HCT116 (cell line): ENCODE results near the genes STK32B, ENSG00000170846 and GRPEL1.

DNA sequence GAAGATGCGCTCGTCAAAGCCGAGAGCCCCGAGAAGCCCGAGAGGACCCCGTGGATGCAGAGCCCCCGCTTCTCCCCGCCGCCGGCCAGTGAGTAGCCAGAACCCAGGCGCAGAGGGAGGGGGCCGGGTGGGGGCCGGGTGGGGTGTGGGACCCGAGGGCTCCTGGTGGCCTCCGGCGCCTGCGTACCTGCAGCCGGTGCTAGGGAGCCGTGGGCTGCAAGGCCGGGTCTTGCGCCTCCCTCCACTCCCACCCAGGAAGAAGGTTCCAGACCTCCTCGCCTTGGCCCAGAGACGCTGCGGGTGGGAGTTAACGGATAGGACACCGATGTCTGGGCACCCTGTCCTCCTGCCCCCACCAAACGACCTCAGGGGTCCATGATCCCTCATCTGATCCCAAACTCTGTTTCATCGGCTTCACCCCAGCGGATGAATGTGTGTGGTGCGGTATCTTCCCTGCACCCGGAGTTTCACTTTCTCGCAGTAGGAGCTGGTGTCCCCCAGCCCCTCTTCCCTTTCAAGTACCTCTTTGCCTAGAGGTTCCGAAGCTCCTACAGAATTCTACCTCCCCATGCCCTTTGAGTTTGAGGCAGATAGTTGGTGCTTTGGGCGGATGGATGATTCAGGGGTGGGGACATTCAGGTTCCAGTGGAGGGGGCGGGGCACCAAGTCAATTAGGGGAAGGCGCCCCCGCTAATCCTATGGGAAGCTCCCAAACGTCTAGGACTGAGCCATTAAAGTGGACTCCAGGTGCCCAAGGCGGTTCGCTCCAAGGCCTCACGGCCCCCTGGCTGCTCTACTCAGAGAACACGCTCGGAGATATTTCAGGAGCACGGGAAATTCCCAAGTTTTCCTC, 1.0 kb downstream of the MSX1 start:
- RRBS: 11% methylated on average over 5 of the region's 44 CpGs

- RRBS: no CpG with 5 or more reads among the region's 5 CpGs
Observed at GRCh38 chr4:4982005-4982334, 37.3 kb downstream of the CYTL1 start.

DNA sequence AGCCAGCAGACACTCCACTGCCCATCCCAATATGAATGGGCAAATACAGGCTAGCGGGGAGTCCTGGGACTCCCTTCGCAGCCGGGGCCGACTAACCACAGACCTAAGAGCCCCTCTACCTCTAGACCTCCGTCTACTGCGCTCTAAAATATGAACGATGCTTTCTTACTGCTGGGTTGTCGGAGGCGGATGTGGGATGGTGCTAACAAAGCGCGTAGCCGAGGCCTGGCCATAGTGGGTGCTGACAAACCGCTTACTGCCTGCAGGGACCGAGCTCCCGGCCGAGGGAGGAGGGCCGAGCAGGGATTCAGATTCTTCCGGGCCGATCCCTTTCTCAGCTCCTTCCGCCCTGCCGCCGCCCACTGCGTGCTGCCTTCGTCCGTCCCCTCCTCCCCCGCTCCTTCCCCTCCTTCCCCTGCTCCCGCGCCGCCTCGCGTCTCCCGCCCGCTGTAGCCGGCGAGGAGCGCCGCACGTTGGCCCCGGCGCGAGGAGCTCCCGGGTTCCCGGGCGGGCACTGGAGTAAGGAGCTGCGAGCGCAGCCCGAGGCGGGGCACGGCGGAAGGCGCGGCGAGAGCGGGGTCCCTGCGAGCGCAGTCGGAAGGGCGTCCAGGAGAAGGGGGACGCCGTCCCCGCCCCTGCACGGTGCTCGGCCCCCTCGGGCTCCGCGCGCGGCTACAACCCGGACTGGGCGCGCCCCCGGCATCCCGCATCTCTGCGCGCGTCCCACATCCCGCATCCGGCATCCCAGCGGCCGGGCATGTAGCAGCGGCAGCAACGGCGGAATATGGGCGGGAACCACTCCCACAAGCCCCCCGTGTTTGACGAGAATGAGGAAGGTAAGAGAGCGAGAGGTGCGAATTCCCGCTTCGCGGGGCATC, at the start of gene STK32B:
Gene STK32B (plus strand): TSS at position 401 of the 878 bp plus-strand sequence.
- RRBS: 93% methylated on average over 9 of the region's 91 CpGs

GRCh38 chr4:5051958-5052435, 717 bp downstream of the STK32B start:
- RRBS: no CpG with 5 or more reads among the region's 33 CpGs

DNA sequence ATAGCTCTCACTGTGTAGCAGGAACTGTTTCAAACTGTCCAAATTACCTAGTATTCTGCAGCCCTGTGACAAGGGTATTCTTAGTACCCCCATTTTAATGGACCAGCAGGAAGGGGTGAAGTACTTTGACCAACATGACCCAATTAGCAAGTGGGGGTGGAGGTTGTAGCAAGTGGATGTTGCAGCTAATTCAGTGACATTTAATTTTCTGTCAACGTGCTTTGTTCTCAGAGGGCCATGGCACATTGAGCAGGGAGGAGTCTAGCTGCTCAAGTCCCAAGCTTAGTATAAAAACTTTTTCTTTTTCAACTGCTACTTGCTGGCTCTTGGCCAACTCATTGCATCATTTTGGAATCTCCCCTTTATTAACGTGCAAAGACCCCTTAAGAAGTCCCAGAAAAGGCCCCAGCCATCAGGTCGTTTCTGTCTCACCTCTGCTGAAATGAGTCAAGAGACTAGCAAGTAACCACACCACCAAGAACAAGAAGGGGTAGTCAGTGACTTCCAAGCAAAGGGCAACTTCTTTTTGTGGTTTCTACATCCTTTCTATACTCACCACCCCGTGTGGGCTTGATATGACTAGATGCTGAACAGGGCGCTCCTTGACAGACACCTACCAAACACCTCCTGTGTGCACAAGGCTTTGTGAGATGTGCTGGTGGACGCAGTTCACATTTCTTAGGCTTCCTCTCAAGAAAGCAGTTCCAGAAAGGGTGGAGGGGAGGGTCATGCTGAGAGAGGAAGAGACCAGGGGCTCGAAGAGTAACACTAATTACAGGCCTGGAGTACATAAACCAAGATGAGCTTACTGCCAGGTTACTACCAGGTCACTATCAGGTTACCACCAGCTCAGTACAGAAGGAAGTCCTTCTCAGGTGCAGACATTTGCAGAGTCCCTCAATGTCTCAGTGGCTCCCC, 19.5 kb downstream of the JAKMIP1 start:
- RRBS: no CpG with 5 or more reads among the region's 7 CpGs

DNA sequence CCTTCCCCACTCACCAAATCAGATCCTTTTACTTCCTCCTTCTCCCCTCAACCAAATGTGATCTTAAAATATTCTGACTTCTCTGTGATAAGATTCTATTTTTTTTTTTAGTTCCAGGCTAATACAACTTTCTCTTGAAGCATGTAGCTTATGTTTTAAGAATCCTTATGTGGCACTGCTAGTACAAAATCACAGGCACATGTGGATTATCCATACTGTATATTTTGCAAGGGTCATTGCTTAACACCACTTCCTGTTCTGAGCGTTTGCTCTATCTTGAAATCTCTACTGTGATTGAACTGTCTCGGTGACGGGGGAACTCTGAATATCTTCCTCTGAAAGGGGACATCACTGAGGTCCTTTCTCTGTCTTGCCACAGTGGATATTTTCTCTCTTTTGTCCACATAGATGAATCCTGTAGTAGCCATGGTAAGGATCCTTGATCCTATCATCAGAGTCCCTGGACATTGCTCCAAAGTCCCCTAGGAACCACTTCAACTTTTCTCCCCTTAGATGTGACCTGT, 2.1 kb upstream of the WFS1 start:
- RRBS: no CpG with 5 or more reads among the region's 3 CpGs

DNA sequence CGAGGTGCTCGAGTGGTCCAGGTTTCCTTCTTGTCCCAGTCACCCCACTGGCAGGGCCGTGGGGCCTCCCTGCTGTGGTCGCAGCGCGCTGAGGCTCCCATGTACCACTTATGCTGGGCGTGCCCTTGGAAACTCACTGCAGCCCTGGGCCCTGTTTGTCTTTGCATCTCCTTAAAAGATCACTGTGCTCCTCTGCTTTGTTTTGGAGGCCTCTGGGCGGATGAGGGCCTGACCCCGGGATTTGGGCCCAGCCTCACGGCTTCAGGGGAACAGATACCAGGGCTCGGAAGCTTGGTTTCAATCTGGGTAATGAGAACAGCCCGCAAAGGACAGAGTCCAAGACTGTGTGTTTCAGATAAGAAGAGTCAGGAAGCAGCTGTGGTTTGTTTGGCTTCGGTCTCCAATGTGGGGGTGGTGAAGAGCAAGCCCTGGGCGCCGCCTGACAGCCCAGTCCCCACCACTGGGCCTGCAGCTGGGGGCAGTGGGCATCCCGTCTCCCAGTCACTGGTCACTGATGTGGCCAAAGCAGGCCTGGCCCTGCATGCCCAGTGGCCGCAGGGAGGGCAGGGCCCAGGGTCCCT, 9.0 kb downstream of the WFS1 start:
- RRBS: no CpG with 5 or more reads among the region's 17 CpGs

DNA sequence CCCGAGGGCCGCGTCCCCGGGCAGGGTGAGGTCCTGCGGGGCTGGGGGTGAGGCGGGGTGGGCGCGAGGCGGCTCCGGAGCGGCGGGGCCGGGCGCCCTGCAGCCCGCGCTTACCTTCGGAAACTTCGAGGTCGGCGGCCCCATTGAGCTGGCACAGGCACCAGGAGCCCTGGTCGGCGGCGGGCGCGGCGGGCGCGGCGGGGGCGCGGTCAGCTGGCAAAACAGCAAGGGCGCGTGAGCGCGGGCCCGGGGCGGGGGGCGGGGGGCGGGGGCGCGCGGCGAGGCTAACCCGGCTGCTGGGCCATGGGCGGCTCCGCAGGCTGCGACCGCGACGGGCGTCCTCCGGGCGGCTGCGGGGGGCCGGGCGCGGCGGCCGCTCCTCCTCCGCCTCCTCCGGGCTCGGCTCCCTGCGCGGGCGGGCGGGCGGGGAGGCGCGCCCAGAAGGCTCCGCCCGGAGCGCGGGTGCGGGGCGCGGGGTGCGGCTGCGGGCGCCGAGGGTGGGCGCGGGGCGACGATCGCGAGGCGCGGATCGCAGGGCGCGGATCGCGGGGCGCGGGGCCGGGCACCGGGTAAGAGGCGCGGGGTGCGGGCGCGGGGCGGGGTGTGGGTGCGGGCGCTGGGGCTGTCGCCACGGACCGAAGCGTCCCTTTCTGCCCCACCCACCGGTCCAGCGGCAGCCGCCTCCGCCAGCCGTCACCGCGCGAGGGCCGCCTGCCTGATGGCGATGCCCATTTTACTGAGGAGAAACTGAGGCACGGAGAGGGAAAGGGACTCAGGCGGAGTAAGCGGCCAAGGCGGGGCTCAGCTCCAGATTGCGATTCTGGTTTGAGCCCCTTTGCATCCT, 11.3 kb upstream of the MAN2B2 start:
- RRBS: 35% methylated on average over 40 of the region's 124 CpGs

DNA sequence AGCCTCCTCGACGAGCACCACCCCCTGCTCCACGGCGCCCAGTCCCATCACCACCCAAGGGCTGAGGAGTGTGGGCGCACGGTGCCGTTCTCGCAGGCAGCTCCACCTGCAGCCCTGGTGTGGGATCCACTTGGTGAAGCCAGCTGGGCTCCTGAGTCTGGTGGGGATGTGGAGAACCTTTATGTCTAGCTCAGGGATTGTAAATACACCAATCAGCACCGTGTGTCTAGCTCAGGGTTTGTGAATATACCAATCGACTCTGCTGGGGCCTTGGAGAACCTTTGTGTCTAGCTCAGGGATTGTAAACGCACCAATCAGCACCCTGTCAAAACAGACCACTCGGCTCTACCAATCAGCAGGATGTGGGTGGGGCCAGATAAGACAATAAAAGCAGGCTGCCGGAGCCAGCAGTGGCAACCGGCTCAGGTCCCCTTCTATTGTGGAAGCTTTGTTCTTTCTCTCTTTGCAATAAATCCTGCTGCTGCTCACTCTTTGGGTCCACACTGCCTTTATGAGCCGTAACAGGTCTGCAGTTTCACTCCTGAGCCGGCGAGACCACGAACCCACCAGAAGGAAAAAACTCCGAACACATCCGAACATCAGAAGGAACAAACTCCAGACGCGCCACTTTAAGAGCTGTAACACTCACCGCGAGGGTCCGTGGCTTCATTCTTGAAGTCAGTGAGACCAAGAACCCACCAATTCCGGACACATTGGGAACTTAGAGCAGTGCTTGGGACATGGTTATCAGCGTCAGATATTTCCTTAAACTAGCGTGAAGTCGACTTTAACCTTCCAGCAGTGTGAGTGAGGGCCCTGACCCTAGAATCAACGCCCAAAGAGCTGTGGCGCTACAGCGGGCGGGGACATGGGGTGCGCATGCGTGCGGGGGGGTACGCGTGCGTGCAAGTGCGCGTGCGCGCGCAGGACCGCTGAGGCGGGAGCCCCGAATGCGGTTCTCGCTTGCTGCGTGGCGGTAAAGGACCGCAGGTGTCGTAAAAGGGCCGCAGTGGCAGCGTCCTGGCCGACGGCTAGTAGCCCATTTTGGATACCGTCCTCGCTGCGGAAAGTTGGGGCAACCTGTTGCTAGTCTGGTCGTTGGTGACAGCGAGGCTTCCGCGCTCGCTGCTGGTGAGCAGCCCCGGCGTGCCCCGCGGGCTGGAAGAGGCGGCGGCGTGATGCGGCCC, at the start of gene ENSG00000170846:
Gene ENSG00000170846 (plus strand): TSS at position 1,041 of the 1,187 bp plus-strand sequence.
- RRBS: 1% methylated on average over 9 of the region's 73 CpGs

DNA sequence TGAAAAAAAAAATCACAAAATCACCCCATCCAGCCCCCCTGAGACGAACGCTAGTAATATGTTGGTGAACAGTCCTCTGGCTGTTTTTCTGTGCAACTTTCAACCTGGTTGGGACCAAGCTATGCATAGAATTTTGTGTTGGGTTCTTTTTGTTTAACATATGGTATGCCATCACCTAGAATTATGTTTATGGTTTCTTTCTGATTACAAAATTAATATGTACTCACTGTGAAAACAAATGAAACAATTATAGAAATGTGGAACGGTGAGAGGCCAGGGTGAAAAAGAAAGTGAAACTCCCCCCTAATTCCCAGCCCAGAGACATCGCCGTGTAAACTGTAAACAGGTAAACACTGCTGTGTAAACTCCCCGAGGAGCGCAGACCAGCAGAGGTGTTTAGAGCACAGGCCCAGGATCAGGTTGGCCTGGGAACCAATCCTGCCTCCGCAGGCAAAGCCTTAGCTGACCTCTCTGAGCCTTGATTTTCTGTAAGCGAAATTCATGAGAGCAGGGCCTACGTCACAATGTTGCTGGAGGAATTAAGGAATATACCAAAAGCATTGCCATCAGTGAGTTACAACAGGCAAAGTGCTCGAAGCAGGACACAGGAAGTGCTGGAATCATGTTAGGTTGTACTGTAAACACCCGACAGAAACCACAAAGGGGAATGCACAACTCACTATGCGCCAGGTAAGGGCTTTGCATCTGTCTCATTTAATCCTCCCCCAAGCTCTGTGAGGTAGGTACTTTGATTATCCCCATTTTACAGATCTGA, 31.0 kb upstream of the KIAA0232 start:
- RRBS: no CpG with 5 or more reads among the region's 13 CpGs

GRCh38 chr4:6834838-6835501, 52.4 kb downstream of the KIAA0232 start:
- RRBS: no CpG with 5 or more reads among the region's 5 CpGs

DNA sequence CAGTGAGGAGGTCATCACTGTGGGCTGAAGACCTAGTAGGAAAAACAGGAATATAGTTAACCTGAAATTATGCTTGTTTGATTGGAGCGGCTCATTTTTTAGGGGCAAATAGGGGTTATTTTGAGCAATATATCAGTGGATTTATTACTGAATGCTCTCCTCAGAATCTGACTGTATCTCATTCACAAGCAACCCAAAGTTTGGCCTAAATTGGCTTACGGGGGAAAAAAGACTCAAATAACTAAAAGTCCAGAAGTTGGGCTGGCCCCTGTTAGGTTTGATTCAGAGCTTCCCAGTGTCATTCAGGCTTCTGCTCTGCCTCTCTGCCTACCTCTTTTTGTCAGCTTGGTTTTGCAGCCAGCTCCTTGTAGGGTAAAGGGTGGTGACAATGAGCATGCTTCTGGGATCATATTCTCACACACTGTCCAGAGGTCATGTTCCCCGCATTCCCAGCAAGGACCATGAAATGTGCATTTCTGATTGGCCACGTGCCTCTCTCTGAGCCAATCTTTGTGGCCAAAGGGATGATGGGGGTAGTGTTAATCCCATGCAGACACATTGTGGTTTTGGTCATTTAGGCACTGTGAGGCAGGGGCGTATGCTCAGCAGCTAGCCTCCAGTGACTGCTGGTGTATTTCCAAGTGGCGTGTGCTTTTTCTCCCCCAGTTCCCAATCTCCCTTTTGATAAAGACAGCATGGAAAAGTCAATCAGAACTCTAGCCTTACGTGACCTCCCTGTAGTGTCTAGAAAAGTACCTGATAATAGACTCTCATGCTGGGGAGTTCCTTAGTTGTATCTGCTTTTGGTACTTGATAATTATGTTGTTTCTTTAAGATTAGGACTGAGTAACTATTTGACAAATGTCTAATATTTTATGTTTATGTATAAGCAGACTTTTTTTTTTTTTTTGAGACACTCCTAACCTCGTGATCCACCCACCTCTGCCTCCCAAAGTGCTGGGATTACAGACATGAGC, 57.6 kb downstream of the KIAA0232 start:
- RRBS: no CpG with 5 or more reads among the region's 8 CpGs

GRCh38 chr4:6841921-6842360, 59.4 kb downstream of the KIAA0232 start:
- RRBS: no CpG with 5 or more reads among the region's 5 CpGs

GRCh38 chr4:7034164-7035078, 8.4 kb downstream of the CCDC96 start:
- RRBS: no CpG with 5 or more reads among the region's 26 CpGs

GRCh38 chr4:7063881-7064408, 3.9 kb downstream of the GRPEL1 start:
- RRBS: no CpG with 5 or more reads among the region's 8 CpGs

- RRBS: 0% methylated on average over 5 of the region's 63 CpGs
Observed at GRCh38 chr4:7067080-7067865, 591 bp downstream of the GRPEL1 start.

GRCh38 chr4:7067866-7068822, at the start of gene GRPEL1:
Gene GRPEL1 (minus strand): TSS chr4:7068064.
- RRBS: 2% methylated on average over 17 of the region's 80 CpGs

DNA sequence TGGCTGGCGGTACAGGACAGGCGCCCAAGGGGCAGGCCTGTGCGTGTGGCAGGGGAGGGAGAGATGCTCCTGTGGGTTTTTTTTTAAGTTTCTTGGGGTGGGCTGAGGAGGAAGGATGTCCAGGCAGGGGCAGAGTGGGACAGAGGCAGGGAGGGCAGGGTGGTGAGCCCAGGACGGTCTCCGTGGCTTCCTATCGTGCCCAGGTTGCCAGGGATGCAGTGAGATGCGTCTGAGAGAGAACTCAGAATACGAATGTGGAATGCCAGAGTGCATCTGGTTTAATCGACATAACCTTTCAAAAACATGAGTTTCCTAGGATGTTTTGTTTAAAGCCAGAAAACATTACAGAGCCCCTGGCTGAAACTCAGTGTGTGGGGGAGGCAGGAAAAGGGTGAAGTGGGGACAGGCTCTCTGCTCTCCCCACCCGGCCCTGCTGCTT, 240.9 kb downstream of the AFAP1 start:
- RRBS: no CpG with 5 or more reads among the region's 10 CpGs

GRCh38 chr4:7777024-7777668, 162.5 kb downstream of the AFAP1 start:
- RRBS: no CpG with 5 or more reads among the region's 16 CpGs

DNA sequence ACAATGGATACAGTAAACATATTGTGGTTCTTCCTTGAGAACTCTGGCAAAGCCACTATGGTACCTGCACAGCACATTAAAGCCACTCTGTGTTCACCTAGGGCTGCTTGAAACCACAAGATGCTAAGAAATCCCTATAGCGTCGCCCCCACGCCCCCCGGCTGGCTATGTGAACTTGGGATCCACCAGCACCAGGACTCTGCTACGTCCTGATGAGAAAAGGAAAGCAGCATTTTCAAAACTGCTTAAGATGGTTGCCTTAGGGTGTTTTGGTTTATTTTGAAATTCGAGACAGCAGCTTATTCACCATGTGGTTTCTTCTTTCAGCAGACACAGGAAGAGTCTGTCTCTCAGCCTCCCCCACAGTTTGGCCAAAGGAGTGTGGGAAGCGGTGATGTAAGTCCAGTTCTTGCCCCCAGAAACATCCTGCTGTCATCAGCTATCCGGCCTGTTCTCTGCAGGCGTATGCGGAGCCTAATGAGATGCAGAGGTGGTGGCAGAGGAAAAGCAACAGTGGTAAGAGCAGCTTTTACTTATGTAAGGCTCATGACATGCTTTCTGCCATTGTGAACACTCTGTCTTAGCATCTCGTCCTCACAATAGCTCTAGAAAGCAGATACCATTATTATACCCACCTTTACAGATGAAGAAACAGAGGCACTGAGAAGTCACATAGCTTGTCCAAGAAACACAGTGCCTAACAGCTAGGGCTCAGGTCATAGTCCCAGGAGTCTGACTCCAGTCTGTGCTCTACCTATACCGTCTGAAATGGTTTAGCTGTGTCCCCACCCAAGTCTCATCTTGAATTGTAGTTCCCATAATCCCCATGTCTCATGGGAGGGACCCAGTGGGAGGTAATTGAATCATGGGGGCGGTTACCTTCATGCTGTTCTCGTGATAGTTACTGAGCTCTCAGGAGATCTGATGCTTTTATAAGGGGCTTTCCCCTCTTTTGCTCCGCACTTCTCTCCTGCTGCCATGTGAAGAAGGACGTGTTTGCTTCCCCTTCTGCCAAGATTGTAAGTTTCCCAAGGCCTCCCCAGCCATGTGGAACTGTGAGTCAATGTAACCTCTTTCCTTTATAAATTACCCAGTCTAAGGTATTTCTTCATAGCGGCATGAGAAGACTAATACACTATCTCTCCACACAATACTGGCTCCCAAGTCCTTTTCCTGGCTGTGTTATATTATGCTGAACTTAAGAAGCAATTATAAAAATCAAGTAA, 111.1 kb downstream of the AFAP1 start:
- RRBS: no CpG with 5 or more reads among the region's 17 CpGs